Parietal lobe (tissue), 2 donors: ENCODE data around the genes C2CD4C, SHC2 and POLRMT.

GRCh38 chr19:296518-296757 lies 5.2 kb upstream of the PLPP2 start:
- RAMPAGE, long total RNA: no peak

GRCh38 chr19:341549-341902 lies 3.1 kb downstream of the MIER2 start:
- RAMPAGE, long total RNA: no peak

- RAMPAGE, long total RNA: no peak
Observed at GRCh38 chr19:401848-402393, 7.0 kb downstream of the C2CD4C start.

DNA sequence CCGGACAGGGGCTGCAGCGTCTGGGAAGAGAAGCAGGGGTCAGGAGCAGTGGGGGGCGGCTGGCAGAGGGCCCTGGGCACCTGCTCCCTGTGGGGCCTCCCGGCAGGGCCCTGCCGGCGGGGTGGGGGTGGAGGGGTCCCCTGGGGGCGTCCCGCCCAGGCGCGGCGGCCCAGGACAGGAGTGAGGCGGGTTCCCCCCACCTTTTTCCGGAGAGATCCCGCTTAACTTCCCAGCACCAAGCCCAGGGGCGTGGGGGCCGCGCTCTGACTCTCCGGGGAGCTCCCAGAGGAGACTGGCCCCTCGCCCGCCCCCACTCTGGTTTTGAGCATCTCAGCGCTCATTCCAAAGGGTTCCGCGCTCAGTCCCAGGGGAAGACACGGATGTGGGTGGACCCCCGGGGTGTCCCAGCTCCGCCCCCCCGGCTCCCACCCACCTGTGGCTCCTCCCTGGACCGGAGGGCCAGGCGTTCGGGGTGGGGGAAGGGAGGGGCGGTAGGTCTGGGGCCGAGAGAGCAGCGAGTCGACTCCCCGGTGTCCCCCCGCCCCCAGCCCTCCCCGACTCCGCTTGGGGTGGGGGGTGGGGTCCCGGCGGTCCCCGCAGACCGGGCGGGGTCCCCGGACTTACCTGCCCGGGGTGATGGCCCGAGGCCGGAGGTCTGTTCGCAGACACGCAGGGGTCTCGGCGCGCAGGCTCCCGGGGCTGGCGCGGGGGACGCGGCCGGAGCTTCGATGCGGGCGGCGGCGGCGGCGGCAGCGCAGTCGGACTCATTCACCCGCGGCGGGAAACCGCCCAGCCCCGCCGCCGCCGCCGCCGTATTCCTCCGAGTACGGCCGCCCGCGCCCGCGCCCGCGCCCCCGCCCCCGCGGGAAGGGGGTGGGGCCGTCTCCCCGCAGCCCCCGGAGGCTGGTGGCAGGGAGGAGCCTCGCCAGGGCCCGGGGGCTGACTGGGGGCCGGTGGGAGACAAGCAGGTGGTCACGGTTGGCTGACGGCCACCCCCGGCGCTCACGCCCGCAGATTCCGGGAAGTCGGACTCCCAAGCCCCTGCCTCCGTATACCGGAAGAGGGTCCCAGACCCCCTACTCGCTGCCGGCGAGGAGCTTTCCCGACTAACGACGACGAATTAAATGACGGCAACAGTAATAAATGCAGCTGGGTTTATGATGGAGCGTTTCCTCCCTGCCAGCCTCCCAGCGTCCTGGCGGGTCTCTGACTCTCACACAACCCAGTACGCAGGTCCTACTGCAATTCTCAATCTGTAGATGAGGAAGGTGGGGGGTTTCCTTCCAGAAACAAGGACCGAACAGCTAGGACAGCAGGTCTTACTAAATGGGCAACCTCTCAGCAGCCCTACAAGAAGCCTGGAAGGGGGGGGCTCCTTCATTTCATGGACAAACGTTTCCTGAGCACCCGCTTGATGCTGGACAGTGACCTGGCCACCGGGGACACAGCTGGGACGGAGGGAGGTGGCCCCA lies at the start of gene C2CD4C:
C2CD4C (minus strand) TSS at position 766 of the 1,472 bp plus-strand sequence.
- RAMPAGE, long total RNA: no peak

DNA sequence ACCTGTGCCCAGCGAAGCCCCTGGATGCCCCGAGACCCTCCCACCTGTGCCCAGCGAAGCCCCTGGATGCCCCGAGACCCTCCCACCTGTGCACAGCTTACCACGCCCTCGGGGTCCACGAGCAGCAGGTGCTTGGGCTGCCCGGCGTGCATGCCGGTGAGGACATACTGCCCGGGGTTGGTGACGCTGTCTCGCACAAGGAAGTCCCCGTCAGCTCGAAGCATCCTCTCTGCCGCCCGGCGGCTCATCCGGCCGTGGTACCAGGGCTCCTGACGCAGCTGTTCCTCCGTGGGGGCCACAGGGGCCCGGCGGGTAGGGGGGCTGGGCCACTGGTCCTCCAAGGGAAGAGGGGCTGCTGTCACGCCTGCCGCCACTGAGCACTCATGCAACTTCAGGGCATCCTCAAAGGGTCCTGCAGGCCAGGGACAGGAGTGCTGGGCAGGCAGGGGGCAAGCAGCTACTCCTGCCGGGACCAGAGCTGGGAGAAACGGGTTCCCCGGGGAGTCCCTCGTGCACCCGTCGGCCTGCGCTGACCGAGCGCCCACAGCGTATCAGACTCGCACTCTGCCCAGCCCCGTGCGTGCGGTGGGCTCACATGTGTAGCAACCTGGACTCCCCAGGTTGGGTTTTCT lies 13.2 kb upstream of the C2CD4C start:
- RAMPAGE, long total RNA: no peak

- RAMPAGE, long total RNA: no peak
Observed at GRCh38 chr19:460498-461507, at the start of gene SHC2. Gene SHC2, minus strand, starts transcription at chr19:461033.

- RAMPAGE, long total RNA: no peak
Observed at GRCh38 chr19:534697-535292, 3.2 kb downstream of the CDC34 start.

- RAMPAGE, long total RNA: no peak
Observed at GRCh38 chr19:558632-559259, 13.7 kb upstream of the BSG start.

DNA sequence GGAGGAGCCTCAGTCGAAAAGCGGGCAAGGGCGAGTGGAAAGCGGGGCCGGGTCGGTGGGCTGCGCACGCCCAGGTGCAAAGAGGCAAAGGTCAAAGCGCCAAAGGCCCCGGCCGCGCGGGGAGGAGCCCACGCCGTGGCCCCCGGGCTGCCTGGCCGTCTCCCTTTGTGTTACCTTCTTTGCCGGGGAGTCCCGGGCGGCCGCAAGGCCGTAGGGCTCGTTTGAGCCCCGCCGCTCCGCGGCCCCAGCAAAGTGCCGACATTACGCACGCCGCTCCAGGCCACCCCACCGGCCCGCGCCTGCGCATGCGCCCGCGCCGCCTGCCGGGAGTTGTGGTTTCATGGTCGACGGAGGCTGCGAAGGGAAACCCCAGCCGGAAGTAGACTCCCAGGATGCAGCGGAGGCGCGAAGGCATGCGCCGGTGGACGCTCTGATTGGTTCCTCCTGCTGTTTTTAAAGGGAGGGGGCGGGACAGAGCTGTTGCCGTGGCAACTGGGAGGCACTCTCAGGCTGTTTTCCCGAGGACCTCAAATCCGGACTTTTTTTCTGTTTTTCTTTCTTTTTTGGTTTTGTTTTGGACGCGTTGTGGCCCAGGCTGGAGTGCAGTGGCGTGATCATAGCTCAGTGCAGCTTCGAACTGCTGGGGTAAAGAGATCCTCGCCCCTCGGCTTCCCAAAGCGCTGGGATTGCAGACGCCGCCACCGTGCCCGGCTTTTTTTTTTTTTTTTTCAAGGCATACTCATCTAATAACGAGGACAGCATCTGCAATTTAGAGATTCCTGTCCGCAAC lies at the start of gene POLRMT:
POLRMT (minus strand) TSS at position 287 of the 790 bp plus-strand sequence.
- RAMPAGE, long total RNA: no peak

DNA sequence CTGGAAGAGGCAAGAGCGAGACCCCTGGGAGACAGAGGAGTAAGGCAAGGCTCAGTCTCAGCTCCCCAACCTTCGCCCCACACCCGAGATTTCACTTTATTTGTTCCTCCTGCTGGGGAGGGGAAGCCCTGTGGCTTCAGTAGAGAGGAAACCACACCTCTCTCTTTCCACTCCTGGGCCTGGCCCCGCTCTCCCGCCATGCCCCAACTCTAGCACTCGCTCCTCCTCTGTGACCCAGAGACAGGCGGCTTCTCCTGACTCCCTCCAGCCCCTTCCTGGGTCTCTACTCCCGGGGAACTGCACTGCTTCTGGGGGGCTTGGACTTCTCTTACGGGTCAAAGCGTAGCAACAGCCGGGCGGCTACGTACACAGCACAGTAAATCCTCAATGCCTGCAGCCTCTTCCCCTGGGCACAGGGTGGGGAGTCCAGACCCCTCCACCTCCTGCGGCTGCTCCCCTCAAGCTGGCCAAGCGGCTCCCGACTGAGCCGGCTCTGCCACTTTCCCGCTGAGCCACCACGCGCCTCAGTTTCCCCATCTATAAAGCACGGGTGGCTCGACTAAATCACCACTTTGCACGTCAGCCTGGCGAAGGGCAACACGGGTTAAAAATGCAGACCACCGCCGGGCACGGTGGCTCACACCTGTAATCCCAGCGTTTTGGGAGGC lies 1.5 kb downstream of the RNF126 start:
- RAMPAGE, long total RNA: no peak

- RAMPAGE, long total RNA: no peak
Observed at GRCh38 chr19:781802-783082, 15.0 kb upstream of the PTBP1 start.

GRCh38 chr19:805301-806316 lies 8.4 kb downstream of the PTBP1 start:
- RAMPAGE, long total RNA: no peak

DNA sequence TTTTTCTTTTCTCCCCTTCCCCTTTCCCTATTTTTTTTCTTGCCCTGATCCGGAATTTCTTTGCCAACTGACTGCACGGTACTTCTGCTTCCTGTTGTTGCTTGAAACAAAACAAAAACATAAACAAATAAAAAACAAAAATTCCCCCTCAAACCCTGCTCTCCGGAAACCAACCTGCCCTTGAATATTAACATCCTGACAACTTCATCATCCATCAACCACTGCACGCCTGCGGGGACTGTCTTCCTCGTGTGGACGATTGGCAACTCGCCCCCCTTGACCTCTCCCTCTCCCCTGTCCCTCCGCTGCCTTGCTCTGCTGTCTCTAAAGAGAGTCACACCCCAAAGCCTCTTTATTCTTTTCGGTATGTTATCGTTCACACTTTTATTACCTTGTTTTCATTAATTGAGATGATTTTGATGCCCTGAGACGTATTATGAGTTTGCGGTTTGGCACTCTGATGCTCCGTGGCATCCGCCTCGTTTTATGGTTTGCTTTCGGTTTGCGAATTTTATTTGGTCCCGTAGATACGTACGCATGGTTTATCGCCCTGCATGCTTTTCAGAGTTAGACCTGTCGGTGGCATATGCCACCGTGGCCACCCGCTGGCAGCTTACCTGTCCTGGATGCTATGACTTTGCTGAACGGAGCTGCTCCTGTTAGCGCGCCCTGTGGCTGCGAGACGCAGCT lies 10.4 kb downstream of the PTBP1 start:
- RAMPAGE, long total RNA: no peak

DNA sequence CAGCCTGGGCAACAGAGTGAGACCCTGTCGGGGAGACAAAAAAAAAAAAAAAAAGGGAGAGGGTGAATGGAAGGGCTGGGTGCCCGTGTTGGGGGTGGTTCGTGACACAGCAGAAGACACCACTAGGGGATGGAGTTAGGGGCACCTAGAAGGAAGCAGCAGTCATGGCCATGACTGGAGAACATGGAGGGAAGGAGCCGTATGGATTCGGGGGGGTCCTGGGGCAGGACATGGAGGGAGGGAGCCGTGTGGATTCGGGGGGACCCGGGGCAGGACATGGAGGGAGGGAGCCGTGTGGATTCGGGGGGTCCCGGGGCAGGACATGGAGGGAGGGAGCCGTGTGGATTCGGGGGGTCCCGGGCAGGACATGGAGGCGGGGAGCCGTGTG lies 11.1 kb downstream of the CFD start:
- RAMPAGE, long total RNA: no peak

DNA sequence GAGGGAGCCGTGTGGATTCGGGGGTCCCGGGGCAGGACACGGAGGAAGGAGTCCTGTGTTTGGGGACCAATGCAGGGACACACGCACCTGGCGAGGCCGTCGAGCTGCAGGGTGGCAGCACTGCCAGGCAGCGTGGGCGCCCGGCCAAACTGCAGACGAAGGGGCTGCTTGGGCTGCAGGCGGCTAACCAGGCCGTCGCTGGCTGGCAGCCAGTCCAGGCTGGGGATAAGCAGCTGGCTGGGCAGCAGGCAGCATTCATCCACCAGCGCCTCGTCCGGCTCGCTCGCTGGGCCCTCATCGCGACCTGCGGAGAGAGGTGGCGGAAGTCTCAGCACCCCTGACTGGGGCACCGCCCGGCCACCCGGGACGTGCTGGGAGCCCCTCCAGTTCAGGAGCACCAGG lies 11.5 kb downstream of the CFD start:
- RAMPAGE, long total RNA: no peak

DNA sequence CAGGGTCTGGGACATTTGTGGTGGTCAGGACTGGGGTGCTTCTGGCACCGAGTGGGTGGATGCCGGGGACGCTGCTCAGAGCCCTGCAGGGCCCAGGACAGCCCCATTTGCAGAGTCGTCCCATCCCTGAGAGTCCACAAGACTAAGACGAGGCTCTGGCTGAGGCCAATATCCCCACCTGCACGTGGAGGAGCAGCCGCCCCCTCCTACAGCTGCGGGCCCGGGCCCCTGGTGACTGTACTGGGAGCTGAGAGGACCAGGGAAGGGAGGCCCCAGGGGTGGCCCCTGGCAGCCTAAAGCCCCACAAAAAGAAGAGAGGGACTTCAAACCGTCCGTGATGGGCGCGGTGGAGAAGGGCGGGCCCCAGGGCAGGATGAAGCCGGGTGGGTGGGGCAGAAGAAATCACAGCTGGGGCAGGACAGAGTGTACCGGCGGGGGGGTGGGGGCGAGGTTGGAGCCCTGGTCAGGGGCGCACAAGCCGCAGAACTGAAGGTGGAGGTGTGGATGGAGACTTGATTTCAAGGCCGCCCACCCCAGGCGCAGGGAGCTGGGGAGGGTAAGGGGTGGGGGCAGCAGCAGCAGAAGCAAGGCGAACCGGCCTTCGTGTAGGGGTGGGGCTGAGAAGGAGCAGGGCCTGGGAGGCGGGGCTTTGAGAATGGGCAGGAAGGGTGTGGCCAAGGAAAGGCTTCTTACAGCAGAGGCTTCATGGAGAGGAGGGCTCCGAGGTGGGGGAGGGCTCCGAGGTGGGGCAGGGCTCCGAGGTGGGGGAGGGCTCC lies 12.9 kb downstream of the CFD start:
- RAMPAGE, long total RNA: no peak

- RAMPAGE, long total RNA: no peak
Observed at GRCh38 chr19:912162-912553, 861 bp downstream of the R3HDM4 start.

- RAMPAGE, long total RNA: no peak
Observed at GRCh38 chr19:926186-926395, 256 bp downstream of the ARID3A start.

- RAMPAGE, long total RNA: no peak
Observed at GRCh38 chr19:934604-935516, 9.0 kb downstream of the ARID3A start.

DNA sequence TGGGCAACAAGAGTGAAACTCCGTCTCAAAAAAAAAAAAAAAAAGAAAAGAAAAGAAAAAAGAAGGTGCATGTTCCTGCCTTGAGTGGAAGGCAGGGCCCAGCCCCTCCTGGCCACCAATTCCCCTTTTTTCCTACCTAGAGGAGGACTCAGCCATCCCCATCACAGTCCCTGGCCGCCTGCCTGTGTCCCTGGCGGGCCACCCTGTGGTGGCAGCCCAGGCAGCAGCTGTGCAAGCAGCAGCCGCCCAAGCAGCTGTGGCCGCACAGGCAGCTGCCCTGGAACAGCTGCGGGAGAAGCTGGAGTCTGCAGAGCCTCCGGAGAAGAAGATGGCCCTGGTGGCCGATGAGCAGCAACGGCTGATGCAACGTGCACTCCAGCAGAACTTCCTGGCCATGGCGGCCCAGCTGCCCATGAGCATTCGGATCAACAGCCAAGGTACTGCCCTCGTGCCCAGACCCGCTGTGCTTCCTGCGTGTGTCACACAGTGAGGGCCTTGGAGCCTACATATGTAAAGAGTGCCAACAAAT lies 17.6 kb upstream of the WDR18 start:
- RAMPAGE, long total RNA: no peak